Umbilical cord (tissue), 2 donors: ENCODE measurements around a stretch of chr20.

GRCh38 chr20:20690187-20690749, 22.2 kb downstream of the RALGAPA2 start:
- RAMPAGE, long total RNA = no peak

- RAMPAGE, long total RNA = no peak
These were observed 21.7 kb downstream of the RALGAPA2 start for GRCh38 chr20:20690750-20691070.

DNA sequence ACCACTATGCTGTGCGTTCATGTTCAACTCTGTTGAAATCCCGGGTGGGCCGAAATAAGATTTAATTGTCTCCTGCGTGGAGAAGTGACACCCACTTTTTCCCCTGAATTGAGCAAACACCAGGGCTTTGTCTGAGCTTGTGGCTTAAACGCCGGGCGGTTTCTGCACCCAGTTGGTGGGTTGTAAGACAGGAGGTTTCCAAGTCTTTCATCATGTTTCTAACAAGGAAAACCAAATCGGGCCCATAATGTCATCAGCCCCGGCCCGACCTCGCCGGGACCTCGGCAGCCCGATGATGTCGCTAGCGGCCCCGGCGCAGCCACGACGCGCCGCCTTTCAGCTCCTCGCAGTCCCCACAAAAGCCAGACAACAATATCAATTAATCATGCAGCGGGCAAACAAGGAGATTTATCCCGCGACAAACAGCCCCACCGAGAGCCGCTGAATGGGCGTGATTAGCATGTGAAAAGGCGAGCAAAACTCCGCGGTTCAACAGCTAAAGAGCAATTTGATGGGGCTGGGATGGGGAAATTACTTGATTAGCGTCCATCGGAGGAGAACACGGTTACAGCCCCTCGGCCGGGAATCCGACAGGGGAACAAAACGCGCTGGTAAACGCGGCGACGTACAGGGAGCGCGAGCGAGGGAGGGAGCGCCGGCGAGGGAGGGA, 25.1 kb upstream of the KIZ start:
- RAMPAGE, long total RNA = no peak

GRCh38 chr20:21333549-21334221, 30.6 kb downstream of the XRN2 start:
- RAMPAGE, long total RNA = no peak

DNA sequence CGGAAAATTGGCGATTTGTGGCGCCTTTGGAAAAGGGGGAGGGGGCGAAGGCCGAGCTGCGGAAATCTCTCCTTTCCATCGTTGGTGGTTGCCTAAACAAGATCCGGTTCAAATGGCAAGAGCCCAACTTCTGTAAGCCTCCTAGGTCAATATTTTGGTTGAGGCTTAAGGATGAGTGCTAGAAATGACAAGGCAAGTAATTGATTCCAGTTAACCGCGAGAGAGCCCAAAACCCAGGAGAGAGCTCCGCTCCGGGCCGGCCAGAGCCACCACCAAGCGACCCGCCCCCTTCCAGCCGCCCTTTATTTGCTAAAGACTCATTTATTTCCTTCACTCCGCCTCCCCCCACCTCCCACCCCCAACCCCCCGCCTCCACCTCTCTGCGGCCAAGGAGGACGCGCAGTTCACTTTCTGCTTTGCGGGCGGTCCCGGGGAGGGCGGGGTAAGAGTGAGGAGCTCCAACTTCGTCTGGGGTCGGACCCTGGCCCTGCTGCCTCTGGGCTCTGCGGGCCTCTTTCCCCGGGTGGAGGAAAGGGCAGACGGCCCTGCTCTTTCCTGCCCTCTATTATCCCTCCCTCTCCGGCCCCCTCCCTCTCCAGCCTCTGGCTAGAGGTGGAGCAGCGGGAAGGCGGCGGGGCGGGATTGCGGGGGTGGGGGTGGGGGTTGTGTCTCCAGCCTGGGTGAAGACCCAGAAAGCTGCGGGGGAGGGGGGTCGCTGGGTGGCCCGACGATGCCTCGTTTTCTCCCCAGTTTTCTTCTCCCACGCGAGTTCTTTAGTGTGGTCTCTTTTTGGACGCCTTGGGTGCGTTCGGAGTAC, 965 bp upstream of the NKX2-2 start:
- RAMPAGE, long total RNA = no peak

- RAMPAGE, long total RNA = no peak
These were observed 16.1 kb upstream of the NKX2-2 start for GRCh38 chr20:21530006-21530257.

- RAMPAGE, long total RNA = no peak
These were observed 94.5 kb upstream of the NKX2-2 start for GRCh38 chr20:21608232-21608888.

- RAMPAGE, long total RNA = no peak
These were observed 4.6 kb downstream of the FOXA2 start for GRCh38 chr20:22579622-22580338.

- RAMPAGE, long total RNA = no peak
These were observed 2.0 kb downstream of the FOXA2 start for GRCh38 chr20:22582467-22582755.

GRCh38 chr20:22795639-22796041, 211.3 kb upstream of the FOXA2 start:
- RAMPAGE, long total RNA = no peak

DNA sequence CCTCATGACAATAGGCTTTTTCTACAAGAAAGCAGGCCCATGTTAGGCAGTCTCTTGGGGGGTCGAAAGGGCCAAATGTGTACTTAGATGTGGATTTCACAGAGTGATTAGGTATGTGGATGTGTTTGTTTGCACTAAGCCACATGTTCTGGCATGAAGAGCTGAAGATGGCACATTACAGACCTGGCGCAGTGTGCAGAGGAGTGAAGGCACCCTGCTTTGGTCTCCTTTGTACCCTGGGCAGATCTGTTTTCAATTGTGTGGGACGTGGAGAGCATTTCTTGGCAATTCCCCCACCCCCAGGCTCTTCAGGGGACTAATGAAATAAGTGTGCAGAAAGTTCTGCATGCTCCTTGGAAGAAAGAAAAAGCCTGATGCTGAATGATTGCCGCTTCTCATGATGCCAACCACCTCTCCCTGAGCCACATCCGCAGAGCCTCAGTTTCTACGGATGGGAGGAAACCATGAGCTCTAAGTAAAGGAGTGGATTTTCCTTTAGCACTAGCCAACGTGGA, 50.8 kb upstream of the SSTR4 start:
- RAMPAGE, long total RNA = no peak

- RAMPAGE, long total RNA = no peak
These were observed 53.3 kb upstream of the CD93 start for GRCh38 chr20:23139474-23139717.

DNA sequence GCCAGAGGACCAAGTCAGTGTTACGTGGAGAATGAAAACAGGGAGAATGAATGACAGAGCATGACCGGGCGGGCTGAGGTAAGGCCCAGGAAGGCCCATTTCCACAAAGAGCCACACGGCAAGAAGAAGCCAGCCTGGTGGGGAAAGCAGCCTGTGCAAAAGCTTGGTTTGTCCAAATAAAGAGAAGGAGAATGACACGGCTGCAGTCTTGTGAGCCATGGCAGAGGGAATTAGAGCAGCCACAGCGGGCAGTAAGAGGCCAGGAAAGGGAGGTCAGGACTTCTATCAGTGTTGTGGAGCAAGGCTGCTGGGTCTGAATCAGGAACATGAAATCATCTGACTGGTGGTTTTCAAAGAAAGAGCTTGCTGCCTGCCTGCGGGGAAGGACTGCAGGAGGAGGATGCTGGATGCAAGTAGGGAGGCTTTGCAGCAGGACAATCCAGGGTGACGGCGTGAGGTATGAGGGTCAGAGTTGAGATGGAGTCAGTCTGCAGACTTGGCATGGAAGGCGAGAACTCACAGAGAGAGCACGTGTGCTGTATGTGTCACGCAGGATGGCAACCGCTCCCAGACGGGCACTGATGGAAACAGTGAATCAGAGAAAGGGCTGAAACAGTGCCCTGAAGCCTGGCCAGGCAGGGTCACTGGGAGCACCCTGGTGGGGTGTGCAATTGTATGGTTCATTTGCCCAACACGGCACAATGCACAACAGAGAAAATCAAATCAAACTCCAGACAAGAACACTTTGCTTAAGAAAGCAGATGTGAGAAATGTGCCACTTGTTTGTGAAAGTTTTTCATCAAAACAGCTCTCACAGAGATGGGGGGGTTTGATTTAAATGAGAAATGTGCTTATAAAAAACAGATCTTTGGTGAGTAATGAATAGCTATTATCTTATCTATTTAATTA, 59.2 kb upstream of the CD93 start:
- RAMPAGE, long total RNA = no peak

GRCh38 chr20:23149997-23150574, 64.0 kb upstream of the CD93 start:
- RAMPAGE, long total RNA = no peak

GRCh38 chr20:23257889-23258851, 92.4 kb upstream of the NXT1 start:
- RAMPAGE, long total RNA = no peak

DNA sequence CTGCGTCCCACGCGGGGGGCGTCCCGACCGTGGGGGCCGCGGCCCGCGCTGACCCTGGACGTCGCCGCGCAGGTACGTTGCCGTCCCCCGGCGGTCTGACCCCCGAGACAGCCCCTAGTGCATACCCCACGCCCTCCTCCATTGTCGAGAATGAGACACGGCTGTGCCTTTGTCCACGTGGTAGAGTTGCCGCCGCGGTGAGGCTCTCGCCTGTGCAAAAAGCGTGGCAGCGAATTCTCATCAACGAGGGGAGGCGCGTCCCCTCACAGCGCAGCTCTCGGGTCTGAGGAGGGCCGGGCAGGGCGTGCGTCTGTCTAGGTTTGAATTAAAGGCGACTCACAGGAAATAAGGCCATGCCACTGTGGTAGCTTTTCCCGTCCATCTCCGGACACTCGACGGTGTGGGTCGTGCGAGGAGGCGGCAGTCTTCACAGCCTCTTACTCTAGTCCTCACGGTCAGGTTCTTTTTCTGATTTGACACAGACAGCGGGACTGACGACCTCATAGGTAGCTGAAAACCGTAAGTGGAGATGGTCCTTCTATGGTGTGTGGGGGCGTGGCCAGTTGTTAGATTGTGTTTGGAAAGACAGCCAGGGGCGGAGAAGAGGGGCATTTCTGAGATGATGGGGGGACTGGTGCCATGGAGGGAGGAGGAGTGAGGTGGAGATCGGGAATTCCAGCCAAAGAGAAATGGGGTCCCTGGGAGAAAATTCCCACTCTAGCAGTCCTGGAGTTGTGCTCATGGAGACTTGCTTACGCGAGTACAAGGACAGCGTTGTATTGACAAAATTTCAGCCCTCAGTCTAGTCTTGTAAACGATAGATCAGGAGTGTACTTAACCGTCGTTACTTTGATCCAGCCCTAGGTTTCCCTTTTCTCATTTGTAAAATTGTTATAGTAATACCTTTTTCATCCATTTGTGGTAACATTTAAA, 665 bp downstream of the NXT1 start:
- RAMPAGE, long total RNA = no peak

GRCh38 chr20:23356005-23357196, 5.6 kb upstream of the GZF1 start:
- RAMPAGE, long total RNA = no peak

DNA sequence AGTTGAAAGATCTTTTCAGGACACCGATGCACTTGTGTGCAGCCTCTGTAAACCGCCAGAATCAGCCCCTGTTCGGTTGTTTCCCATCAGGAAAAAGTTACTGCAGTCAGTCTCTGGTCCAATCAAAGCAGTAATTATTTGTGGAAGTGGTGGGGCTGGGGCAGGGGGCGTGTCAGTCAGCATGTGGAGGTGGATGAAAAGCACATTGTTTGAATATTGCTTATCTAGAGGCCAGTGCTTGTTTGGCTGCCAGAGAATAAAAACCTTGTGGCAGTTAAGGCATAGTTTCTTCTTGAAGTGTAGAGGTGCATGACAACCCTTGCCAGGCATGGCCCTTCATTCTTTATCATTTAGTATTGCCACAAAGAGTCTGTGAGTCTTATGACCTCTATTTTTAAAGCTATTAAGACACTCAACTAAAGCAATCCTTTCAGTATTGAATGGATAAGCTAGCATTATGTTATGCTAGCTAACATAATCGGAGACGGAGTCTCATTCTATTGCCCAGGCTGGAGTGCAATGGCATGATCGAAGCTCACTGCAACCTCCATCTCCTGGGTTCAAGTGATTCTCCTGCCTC, 2.7 kb upstream of the GZF1 start:
- RAMPAGE, long total RNA = no peak

DNA sequence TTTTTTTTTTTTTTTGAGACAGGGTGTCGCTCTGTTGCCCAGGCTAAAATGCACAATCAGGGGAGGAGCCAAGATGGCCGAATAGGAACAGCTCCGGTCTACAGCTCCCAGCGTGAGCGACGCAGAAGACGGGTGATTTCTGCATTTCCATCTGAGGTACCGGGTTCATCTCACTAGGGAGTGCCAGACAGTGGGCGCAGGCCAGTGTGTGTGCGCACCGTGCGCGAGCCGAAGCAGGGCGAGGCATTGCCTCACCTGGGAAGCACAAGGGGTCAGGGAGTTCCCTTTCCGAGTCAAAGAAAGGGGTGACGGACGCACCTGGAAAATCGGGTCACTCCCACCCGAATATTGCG, 4.7 kb upstream of the NAPB start:
- RAMPAGE, long total RNA = no peak

GRCh38 chr20:23456237-23457204, 3.8 kb upstream of the CST11 start:
- RAMPAGE, long total RNA = no peak